Omental fat pad (tissue), 4 donors: ENCODE results near the genes ST6GALNAC6 and PIP5KL1.

DNA sequence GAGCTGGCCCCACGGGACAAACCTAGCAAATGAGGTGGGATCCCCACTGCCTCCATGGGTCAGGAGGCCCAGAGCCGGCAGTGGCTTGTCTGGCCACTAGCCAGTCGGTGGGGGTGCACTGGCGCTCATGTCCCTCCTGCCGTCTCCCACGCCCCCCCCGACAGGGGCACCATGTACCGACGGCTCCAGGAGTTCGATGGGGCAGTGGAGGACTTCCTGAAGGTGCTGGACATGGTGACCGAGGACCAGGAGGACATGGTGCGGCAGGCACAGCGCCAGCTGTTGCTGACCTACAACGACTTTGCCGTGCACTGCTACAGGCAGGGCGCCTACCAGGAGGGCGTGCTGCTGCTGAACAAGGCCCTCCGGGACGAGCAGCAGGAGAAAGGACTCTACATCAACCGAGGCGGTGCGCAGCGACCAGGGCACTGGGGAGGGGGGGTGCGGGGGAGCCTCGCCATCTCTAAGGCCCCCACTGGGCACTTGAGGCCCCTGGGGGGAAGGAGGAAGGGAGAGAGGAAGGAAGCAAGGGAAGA lies 8.1 kb downstream of the TTC16 start:
- PRO-cap: no peak
- RAMPAGE, long total RNA, 4 experiments: no peak in any of the 4 experiments

GRCh38 chr9:127741678-127742271 lies 6.7 kb upstream of the TOR2A start:
- PRO-cap: no peak
- RAMPAGE, long total RNA, 4 experiments: no peak in any of the 4 experiments

GRCh38 chr9:127755764-127756211 lies 20.7 kb upstream of the TOR2A start:
- PRO-cap: no peak
- RAMPAGE, long total RNA, 4 experiments: no peak in any of the 4 experiments

- PRO-cap: no peak
- RAMPAGE, long total RNA, 4 experiments: no peak in any of the 4 experiments
Observed at GRCh38 chr9:127776731-127777363, 1.6 kb downstream of the SH2D3C start.

DNA sequence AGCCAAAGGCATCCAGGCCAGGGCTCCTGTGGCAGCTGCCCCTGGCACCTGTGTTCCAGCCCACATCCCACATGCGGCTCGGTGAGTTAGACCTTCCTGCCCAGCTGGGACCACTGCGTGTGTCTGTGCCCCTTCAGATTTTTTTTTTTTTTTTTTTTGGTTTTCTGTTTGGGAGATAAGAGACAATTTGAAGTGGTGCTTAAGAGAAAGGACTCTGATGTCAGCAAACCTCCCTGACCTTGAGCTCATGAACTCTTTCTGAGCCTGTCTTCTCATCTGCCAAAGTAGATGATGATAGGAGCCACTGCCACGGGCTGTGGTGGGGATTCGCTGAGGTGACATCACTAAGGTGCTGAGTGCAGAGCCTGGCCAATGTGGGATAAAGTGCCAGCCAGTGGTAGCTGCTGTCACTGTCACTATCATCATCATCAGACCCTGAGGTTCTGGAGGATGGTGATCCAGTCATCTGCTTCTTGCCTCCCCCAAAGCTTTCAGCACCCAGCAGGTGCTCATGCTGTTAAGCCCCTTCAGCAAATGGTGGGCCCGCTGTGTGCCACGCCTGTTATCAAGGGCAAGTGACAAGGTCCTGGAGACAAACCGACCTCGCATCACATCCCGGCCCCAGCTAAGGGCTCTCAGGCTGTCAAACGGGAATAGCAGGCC lies 6.3 kb downstream of the FPGS start:
- PRO-cap: no peak
- RAMPAGE, long total RNA, 4 experiments: no peak in any of the 4 experiments

- PRO-cap: no peak
- RAMPAGE, long total RNA, 4 experiments: no peak in any of the 4 experiments
Observed at GRCh38 chr9:127814573-127814830, 11.8 kb downstream of the FPGS start.

GRCh38 chr9:127833830-127834164 lies 20.7 kb downstream of the ENG start:
- PRO-cap: no peak
- RAMPAGE, long total RNA, 4 experiments: no peak in any of the 4 experiments

DNA sequence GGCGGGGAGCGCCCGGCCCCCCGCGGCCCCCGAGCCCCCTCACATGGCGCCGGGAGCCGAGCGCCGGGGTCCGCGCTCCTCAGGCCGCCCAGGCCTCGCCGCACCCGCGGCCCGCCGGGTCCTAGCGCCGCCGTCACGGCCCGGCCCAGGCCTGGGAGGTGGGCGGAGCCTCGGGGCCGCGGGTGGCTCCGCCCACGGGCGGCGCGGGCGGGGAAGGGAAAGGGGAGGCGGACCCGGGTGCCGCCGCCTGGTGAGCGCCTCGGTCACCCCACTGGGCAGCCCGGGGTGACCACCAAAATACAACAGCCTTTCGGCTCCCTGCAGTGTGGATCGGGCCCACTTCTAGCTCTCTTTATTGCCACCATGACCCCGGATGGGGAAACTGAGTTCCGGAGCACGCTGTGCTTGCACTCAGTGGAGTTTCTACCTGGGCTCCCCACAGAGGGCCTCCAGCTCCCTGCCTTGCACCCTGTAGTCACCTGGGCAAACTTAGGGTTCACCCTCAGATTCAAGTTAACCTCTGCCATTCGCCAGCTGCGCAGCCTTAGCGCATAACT lies at the start of gene ST6GALNAC6:
Gene ST6GALNAC6 (minus strand): TSS at position 97 of the 557 bp plus-strand sequence.
- PRO-cap: unidirectional peak, minus-strand start at position 97 of the sequence
- RAMPAGE, long total RNA, 4 experiments: no peak in any of the 4 experiments

DNA sequence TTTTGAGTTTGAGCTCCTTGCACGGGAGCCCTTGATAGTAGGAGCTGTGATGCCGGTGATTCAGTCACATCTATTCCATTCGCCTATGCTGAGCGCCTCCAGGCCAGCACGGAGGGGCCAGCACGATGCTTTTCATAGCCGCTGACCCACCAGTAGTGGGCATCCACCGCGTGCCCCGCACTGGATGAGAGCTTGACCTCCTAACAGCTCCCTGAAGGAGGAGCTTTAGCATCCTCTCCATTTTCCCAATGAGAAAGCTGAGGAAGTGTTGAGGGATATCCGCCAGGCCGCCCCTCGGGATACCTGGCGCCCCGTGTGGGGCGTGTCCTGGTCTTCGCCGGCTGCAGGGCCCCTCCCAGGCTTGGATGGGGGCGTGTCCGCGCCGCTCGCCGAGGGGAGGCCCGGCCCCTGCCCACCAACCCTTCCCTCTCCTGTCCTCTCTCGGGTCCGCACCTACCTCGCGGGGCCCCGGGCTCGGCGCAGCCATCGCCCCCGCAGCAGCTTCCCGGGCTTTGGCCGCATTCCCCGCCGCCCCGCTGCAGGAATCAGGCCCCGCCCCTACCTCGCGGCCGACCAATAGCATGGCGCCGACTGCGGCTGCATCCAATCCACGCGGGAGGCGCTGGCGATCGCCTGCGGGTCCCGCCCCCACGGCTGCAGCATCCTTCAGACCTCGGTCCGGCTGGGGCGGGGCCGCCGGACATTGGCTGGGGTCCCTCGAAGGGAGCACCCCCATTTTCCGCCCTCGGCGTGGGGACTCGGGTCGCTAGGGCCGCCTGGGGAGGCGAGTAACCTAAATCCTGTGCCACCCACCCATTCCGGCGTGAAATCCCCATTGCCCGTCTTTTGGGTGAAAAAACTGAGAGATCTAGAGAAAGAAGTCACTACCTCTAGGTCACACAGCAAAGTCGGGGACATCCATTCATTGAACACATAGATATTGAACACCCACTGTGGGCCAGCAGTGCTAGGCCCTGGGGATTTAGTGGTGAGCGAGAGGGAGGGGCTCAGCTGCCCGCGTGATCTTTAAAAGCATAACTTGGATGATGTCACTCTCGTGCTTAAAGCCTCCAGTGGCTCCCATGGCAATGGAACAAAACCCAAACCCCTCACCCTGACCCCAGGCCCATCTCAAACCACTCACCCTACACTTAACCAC lies at the start of gene PIP5KL1:
Gene PIP5KL1 (minus strand): TSS at position 512 of the 1,159 bp plus-strand sequence.
- PRO-cap: no peak
- RAMPAGE, long total RNA, 4 experiments: no peak in any of the 4 experiments

- PRO-cap: no peak
- RAMPAGE, long total RNA, 4 experiments: no peak in any of the 4 experiments
Observed at GRCh38 chr9:127966342-127967013, 14.3 kb downstream of the EEIG1 start.

DNA sequence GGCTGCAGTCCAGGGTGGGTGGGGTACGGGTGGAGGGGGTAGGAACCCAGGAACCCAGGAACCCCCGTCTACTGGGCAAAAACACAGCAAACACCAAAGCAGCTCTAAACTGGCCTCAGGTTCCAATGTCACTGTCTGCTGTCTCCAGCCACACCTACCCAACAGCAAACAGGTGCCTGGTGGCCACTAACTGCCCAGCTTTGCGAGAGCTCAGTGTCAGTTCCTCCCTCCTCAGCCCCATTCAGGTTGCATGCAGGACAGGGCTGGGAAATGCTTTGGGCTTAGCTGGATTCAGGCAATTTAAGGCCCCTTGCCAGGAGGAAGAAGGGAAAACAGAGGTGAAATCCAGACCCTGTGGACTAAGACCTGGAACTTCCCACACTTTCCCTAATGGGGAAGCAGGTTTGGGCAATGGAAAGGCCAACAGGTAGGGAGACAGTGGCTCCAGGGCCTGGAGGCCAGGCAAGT lies 3.8 kb downstream of the EEIG1 start:
- PRO-cap: no peak
- RAMPAGE, long total RNA, 4 experiments: no peak in any of the 4 experiments

GRCh38 chr9:128030790-128031505 lies 36.2 kb downstream of the NAIF1 start:
- PRO-cap: no peak
- RAMPAGE, long total RNA, 4 experiments: no peak in any of the 4 experiments

DNA sequence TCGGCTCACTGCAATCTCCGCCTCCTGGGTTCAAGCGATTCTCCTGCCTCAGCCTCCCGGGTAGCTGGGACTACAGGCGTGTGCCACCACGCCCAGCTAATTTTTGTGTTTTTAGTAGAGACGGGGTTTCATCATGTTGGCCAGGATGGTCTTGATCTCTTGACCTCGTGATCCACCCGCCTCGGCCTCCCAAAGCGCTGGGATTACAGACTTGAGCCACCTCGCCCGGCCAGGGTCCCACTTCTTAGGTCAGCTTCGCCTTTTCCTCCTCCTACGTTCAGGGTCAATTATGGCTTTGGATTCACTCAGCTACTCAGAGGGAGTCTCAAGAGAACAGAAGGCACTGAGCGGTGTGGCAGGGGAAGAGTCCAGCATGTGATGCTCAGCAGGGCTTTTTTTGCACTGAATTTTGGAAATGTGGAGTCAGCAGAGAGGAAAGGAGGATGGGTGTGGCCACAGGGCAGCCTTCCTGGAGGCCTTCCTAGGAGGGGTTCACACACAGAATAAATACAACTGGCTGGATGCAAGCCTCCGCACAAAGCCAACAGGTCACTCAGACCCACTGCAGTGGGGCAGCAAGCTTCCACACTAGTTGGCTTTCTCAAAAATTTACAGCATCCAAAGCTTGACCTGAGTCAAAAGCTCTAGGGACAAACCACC lies 4.9 kb downstream of the NAIF1 start:
- PRO-cap: no peak
- RAMPAGE, long total RNA, 4 experiments: no peak in any of the 4 experiments

DNA sequence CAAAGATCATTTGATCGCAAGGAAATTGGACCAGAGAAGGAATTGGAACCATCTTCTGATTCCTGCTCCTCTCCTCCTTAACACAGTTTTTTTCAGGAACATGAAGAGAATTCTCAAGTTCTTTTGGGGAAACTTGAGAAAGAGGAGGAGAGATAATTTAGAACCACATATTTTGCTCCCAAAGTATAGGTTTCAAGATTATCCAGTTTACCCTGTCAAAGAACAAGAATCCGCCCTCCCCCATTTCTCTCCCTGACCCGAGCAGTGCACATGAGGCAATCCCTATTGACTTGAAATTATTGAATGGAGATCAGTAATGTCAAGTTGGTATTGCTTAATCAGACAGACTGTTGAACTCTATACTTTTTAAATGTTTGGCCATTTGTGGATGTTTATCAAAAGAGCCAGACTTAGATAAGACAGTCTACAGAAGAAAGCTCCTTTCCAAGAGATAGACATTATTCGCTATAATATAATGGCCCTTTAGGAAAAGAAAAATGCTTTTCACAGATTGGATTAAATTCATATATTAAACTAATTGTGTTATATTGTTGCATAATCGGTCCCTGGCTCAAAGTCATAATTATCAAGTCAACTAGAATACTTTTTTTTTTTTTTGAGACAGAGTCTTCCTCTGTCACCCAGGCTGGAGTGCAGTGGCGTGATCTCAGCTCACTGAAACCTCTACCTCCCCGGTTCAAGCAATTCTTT lies 5.3 kb downstream of the SLC25A25 start:
- PRO-cap: no peak
- RAMPAGE, long total RNA, 4 experiments: no peak in any of the 4 experiments

- PRO-cap: no peak
- RAMPAGE, long total RNA, 4 experiments: no peak in any of the 4 experiments
Observed at GRCh38 chr9:128081109-128081527, 13.1 kb downstream of the SLC25A25 start.

GRCh38 chr9:128258600-128259391 lies 17.0 kb downstream of the GOLGA2 start:
- PRO-cap: no peak
- RAMPAGE, long total RNA, 4 experiments: no peak in any of the 4 experiments

DNA sequence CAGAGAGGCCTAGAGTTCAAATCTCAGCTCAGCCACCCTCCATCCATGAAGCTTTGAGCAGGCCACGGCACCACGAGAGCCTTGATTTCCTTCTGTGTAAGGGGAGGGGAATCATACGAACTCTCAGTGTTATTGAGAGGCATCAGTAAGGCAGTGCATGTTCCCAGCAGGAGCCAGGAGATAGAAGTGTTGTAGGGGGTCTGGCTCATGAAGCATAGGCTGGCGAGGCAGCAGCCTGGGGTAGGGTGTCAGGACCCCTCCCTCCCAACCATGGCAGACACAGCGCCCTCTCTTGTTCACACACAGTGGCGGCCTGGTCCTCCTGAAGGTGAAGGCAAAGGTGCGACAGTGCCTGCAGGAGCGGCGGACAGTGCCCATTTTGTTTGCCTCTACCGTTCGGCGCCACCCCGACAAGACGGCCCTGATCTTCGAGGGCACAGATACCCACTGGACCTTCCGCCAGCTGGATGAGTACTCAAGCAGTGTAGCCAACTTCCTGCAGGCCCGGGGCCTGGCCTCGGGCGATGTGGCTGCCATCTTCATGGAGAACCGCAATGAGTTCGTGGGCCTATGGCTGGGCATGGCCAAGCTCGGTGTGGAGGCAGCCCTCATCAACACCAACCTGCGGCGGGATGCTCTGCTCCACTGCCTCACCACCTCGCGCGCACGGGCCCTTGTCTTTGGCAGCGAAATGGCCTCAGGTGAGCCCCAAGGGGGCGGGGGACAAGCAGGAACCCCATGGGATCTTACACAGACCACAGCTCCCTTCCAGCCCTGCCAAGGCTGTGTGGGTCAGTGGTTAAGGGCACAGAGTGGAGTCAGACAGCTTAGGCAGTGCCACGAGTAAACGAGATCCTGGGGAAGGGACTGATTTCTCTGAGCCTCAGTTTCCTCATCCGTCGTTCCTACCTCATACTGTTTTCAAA lies 4.8 kb downstream of the SLC27A4 start:
- PRO-cap: no peak
- RAMPAGE, long total RNA, 4 experiments: no peak in any of the 4 experiments

- PRO-cap: no peak
- RAMPAGE, long total RNA, 4 experiments: no peak in any of the 4 experiments
Observed at GRCh38 chr9:128393008-128394148, 22.2 kb downstream of the URM1 start.

DNA sequence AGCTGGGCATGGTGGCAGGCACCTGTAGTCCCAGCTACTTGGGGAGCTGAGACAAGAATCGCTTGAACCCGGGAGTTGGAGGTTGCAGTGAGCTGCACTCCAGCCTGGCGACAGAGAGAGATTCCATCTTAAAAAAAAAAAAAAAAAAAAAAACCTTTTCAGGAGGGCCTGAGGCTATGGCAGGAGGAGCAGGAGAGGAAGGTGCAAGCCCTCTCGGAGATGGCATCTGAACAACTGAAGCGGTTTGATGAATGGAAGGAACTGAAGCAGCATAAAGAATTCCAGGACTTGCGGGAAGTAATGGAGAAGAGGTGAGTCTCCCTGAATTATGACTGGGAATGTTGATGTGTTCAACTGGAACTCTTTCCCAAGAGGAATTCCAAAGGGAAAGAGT lies 18.0 kb downstream of the GLE1 start:
- PRO-cap: no peak
- RAMPAGE, long total RNA, 4 experiments: no peak in any of the 4 experiments

DNA sequence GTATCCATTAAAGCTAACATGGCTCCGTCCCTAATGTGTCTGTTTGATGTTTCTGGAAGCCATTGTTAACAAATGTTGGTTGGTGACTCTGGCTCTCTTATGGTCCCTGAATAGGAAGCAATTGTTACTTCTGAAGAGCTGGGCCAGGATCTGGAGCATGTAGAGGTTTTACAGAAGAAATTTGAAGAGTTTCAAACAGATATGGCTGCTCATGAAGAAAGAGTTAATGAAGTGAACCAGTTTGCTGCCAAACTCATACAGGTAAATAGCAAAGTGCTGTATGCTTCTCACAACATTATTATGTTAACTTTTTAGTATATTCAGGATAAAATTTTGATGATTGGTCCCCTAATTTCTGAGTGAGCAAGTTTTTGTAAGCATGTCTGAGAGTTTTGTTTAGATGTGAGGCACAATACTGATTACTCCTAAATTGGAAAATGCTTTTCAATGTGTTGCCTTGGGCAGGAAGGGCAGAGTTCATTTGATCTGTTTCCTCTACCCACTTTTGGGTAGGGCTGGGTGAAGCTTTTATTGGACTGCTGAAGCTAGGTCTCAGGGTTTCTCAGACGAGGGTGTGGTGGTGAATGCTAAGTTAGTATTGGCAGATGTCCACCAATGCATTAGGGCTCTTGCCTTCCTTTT lies 22.8 kb downstream of the SPTAN1 start:
- PRO-cap: no peak
- RAMPAGE, long total RNA, 4 experiments: no peak in any of the 4 experiments